HL-60 (cell line): ENCODE measurements around a stretch of chr13.

GRCh38 chr13:79241916-79242250, 164.2 kb downstream of the RBM26 start:
- RRBS: no CpG with 5 or more reads among the region's 1 CpG

DNA sequence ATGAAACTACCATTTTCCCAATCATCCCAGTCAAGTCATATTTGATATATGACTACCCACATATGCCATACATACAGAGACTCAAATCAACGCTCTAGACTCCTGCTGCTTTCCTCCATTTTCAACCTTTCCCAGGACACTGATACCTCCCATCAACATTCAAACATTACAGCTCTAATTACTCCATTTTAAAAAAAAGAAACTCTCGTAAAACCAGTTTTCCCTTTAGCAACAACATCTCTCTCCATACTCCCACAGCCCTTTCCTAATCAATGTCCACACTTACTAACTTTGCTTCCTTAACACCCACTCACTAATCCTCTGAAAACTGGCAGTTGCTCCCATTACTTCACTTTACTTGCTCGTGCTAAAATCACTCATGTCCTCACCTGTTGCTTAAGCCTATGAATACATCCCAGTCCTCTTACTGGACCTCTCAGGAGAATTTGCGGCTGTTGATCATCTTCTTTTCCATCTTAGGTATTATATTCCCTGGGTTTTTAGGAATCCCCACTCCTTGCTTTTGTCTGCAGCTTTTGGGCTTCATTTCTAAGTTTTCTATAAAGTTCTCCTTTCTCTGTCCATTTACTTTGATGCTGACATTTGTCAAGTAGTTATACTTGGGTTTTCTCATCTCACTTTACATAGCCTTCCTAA, 44.8 kb downstream of the RBM26 start:
- RRBS: no CpG with 5 or more reads among the region's 4 CpGs

- RRBS: no CpG with 5 or more reads among the region's 5 CpGs
Observed at GRCh38 chr13:79362292-79363077, 43.6 kb downstream of the RBM26 start.

- RRBS: no CpG with 5 or more reads among the region's 5 CpGs
Observed at GRCh38 chr13:79368620-79369026, 37.4 kb downstream of the RBM26 start.

DNA sequence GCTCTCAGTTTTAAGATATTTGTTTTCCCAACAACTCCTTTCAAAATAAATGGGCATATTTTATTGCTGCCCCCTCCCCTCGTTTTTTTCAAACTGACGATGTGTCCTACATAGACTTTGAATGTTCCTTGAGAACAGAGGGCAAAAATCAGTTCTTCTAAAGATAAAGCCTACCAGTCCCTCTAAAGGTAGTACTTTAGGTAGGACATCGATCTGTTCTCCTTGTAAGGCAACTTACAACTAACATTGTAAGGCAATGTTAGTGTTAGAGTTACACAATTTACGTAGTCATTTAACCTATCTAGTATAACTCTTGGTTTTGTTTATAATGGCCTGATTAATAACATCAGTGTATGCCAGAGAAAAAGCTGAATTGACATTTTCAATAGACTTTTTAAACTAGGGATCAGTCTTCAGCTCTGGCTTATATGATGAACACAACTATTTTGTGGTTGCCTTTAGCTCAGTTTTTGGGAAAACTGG, 2.1 kb downstream of the NDFIP2 start:
- RRBS: no CpG with 5 or more reads among the region's 4 CpGs

DNA sequence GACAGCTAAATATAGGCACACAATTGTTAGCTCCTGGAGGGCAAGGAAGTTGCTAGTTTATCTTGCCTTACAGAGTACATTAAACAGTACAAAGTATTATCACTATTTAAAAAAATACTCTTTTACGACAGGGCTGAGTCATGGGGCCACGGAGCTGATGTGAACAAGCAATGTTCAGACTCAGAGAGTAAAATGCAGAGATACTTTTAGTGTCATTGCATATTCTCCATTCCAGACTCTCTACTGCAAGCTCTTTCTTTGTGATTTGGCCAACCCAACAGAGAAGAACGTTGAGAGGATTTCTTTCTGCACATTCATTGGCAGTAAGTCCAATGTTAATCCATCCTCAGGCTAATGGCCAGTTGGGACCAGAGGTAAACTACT, 352.3 kb downstream of the SPRY2 start:
- RRBS: no CpG with 5 or more reads among the region's 3 CpGs

DNA sequence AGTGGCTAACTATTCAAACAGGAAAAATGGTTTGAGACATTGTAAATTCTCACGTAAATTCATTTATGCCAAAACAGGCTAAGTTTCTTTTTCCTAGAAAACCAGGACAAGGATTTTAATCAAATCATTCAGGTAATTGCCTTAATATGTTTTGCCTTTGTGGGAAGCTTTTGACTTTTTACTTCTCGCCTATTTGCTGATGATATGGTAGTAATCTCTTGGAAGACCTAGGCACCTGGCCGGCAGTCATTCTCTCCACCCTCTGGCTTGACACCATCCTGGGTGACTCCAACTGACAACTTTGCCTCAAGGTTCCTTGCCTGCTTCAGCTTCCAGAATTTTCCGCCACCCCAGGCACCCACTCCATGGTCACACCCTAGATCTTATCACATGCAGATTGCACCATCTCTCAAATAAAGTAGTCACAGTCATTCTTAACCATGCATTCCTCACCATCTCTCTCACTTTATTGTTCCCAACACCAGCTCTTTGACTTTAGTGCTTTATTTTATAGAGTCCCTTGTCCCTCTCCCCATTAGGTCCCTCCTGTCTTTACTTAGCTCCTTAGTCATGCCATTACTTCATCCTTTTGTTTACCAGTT, 351.8 kb downstream of the SPRY2 start:
- RRBS: no CpG with 5 or more reads among the region's 4 CpGs

DNA sequence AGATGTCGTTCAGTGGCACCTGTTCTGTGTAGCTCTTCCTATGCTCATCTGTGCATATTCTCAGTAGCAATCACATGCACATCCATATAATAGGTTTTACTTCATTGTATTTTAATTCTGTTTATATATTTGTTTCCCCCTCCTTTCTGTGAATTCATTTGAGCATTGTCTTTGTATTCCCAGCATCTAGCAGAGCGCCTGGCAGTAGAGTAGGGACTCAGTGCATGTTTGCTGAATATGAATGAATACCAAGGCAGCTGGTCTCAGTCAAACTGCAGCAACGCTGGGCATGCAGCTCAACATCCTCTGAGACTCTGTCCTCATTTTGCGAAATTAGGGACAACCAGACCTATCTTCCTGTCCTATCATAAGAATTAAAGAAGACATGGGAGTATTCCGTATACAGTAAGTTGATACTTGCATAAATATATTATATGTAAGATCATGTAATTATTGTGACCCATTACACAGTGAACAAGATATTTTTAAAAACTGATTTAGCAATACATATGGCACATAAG, 330.0 kb downstream of the SPRY2 start:
- RRBS: no CpG with 5 or more reads among the region's 5 CpGs

DNA sequence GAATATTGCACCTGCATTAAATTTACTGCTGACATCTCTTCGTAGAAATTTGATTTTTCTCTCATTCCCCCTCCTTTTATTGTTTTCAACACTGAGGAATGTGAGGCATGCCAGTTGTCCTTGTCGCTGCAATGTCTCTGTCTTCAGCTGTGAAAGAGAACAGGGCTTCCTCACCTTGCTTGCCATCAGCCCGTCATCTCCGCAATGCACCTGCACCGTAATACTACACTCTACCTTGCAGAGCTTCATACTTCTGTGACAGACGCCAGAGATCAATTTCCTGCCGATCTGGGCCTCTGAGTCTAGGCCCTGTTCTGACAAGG, 270.7 kb downstream of the SPRY2 start:
- RRBS: no CpG with 5 or more reads among the region's 7 CpGs

GRCh38 chr13:80074175-80074859, 266.6 kb downstream of the SPRY2 start:
- RRBS: 100% methylated on average over 1 of the region's 15 CpGs

GRCh38 chr13:80235843-80236405, 105.0 kb downstream of the SPRY2 start:
- RRBS: no CpG with 5 or more reads among the region's 6 CpGs

DNA sequence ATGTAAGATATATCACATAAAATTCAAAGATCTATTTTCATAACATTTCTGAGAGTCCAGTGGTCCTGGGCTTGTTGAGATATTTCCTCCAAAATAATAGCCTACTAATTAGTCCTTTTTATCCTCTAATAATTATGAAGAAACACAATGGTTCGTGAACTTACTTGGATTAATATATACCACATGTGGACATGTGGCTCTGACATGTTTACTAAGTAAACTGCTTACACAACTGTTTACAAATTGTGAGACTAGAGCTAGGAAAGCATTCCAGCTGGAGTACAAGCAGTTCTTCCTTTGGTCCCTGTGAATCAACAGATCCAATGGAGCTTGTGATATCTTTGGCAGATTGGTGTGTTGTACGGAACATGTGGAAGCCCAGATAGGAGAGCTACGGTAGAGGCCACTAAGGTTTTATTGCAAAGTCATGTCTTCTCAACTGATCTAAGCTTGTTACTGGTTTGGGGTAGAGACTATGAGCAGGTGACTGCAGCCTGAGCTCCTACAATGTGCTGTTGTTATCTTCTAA, 145.5 kb upstream of the SPRY2 start:
- RRBS: no CpG with 5 or more reads among the region's 3 CpGs

- RRBS: no CpG with 5 or more reads among the region's 4 CpGs
Observed at GRCh38 chr13:80547891-80548398, 207.0 kb upstream of the SPRY2 start.

GRCh38 chr13:81340159-81340980, 999.4 kb upstream of the SPRY2 start:
- RRBS: no CpG with 5 or more reads among the region's 28 CpGs

GRCh38 chr13:82417697-82418029, 1464.6 kb downstream of the SLITRK1 start:
- RRBS: no CpG with 5 or more reads among the region's 3 CpGs

- RRBS: no CpG with 5 or more reads among the region's 7 CpGs
Observed at GRCh38 chr13:83881758-83882095, 547 bp downstream of the SLITRK1 start.

DNA sequence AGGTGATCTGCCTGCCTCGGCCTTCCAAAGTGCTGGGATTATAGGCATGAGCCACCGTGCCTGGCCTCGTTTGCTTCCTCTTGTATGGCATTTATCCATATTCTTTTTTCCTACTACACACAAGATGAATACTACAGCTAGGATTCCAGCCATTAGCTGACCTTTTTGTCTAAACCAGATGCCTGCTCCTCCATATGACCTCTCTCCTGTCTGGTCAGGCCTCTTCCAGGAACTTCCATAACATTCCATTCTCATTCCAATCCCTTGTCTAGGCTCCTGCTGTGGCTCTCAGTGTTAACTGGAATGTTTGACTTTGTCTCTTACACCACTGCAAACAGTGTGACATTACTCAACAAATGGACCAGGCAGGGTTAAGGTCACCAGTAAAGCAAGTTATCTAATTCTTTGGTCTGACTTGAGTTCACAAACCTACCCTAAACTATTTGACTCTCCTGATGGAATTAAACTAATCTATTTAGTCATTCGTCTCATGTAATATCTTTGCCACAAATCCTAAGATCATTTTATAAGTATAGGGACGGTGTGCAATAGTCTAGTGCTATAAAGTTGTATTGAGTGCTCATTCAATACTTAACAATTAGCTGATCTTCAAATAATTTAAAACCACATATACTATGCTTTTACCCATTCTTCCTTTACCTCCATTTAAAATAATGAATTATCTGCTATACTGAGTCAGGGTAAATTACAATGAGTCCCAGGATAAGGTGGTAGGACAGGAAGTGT, 2.0 kb upstream of the GPC6 start:
- RRBS: no CpG with 5 or more reads among the region's 5 CpGs

DNA sequence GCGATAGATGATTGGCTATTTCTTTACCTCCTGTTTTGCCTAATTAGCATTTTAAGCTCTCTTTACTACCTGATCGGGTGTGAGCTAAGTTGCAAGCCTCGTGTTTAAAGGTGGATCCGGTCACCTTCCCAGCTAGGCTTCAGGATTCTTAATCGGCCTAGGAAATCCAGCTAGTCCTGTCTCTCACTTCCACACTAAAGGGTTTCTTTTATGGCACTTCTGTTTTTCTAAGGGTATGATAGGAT, 176.3 kb downstream of the DCT start:
- RRBS: no CpG with 5 or more reads among the region's 5 CpGs

- RRBS: no CpG with 5 or more reads among the region's 5 CpGs
Observed at GRCh38 chr13:95185754-95186263, 115.4 kb downstream of the ABCC4 start.

- RRBS: no CpG with 5 or more reads among the region's 8 CpGs
Observed at GRCh38 chr13:95239753-95240269, 61.4 kb downstream of the ABCC4 start.